Right cardiac atrium (tissue), 1 donor: ENCODE data around the genes DONSON, CRYZL1, SMIM11 and CLIC6.

- PRO-cap: bidirectional peak, plus-strand start at chr21:33588805, minus-strand start at chr21:33588655
These were observed at the start of gene DONSON for GRCh38 chr21:33588503-33589462. Gene DONSON, minus strand, starts transcription at chr21:33588684.

- PRO-cap: no peak
These were observed 612 bp downstream of the CRYZL1 start for GRCh38 chr21:33640882-33641375.

- PRO-cap: bidirectional peak, plus-strand start at chr21:33641990, minus-strand start at chr21:33641741
These were observed at the start of gene CRYZL1 for GRCh38 chr21:33641376-33642076. Gene CRYZL1, minus strand, starts transcription at chr21:33641741.

DNA sequence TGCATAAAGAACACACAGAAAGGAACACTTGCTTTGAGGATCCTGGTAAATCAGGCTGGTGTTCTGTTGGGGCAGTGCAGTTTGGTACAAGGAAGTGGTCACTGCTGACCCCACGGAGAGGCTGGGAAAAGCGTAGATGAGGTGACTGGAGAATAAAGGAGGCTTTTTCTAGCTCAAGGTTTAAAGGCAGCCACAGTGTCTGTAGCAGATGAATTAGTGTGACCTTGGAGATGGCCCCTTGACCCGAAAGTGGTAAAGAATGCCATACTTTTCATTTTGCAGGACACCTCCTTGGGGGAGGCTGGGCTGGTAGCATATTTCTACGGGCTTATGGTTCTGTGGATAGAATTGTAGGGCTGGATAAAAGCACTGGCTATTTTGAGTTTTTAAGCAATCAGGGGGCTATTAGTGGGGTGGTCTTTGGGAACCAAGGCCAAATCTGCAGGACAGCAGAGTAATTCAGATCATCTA is 16.7 kb upstream of the ATP5PO start:
- PRO-cap: no peak

- PRO-cap: no peak
These were observed 52.7 kb upstream of the ATP5PO start for GRCh38 chr21:33968190-33968907.

DNA sequence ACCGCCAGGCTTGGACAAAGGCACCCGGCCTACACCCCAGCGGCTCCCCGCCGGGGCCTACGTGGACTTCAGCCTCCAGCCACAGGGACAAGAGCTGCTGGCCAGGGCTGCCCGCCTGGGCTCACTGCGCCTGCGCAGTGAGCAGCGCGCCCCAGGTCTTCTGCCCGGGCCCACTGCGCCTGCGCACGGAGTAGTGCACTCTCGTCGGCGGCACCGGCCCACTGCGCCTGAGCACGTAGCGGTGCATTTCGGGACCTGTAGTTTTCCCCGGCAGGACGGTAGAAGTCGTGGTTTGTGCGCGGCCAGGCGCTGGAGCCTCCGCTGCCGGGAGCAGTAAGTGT is at the start of gene SMIM11:
Gene SMIM11, plus strand, starts transcription at position 273 of the 341 bp plus-strand sequence.
- PRO-cap: no peak

- PRO-cap: no peak
These were observed 8.9 kb upstream of the KCNE1 start for GRCh38 chr21:34520687-34521462.

- PRO-cap: no peak
These were observed 13.0 kb upstream of the KCNE1 start for GRCh38 chr21:34524613-34525782.

- PRO-cap: no peak
These were observed 34.5 kb upstream of the KCNE1 start for GRCh38 chr21:34546518-34546816.

DNA sequence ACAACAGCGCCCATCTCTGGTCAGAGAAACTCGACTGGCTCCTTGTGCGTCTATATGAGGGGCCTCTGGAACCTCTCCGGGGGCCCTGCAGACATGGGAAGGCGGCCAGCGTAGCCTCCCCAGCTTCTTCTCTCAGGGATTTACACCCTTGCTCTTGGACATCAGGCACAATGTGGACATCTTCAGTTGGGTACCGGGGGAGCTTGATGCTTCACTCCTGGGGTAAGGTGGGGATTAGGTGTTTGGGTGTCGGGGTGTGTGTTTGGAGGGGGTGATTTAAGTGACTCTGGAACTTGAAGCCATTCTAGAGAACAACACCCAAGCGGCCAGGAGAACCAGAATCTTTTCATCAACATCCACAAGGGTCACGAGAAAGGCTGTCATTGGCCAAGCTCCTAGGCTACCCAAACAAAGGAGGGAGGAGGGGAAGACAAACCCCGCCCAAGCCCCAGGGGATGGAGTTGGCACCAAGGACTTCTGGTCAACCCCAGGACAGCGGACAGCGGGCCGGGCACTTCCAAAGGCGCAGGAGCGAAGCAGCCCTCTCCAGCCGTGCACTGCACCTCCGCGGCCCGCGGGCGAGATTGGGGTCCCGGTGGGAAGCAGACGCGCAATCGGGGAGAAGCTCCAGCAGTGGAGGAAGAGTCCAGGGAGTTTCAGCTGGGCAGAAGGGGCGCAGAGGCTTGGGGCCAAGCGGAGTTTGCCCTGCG is at the start of gene CLIC6:
Gene CLIC6, plus strand, starts transcription at position 484 of the 710 bp plus-strand sequence.
- PRO-cap: no peak

GRCh38 chr21:34698528-34699092 is 29.8 kb downstream of the CLIC6 start:
- PRO-cap: no peak

GRCh38 chr21:34794457-34794788 is 125.6 kb downstream of the CLIC6 start:
- PRO-cap: no peak

- PRO-cap: no peak
These were observed 127.5 kb downstream of the CLIC6 start for GRCh38 chr21:34796286-34796778.

DNA sequence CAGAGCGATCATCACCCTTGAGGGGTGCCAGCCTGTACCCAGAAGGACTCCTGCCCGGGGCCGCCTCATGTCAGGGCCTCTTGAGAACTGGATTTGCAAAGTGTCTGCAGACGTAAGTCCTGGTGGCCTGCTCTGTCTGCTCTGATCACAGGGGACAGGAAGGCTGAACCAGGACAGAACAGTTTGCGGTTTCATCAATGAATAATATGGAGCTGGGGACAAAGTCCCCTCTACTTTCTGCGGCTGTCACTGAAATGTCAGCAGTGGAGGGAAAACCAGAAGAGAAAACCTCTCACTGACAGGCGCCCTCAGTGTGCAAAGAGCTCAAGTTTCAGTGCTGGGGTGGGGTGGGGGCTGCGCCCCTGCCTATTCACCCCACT is 149.0 kb downstream of the CLIC6 start:
- PRO-cap: no peak

GRCh38 chr21:34819569-34820375 is 151.0 kb downstream of the CLIC6 start:
- PRO-cap: no peak

DNA sequence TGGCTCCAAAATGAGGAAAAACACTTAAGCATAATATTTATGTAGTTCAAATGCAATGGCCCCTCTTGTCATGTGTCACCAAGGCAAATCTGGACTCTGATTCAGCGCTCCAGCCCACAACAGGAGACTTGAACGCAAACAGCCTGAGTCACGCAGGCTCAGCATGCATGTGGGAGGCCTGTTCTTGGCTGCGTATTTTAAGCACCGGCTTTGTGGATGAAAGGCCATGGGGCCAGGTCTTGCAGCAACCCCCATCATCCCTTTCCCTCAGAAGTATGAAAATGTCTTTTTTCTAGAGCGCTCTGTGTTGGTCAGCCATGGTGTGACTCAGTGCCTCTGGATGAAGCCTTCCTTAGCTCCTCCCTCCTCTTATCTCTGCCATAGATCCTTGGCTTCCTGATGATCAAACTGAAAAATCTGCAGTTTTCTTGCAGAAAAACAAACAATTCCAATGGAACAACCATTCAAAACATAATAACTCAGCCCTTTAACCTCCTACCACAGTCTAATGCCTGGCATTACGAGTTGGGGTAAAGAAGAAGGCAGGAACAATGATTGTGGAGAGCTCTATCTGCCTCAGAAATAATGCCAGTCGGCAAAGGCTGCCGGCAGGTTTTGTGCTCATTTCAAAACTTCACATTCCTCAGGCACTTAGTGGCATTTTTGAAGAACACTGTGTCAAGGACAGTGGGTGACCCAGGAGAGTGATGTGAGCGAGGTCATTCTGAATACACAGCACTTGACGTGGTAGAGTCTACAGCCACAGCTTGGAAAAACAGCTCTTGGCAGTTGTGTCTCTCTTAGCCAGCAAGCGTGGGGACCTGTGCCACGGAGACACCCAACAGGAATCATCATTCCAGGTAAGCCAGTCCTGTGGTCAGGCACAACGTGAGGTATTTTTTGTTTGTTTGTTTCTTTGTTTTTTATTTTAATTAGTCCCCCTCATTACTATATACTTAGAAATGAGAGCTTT is 167.6 kb downstream of the CLIC6 start:
- PRO-cap: no peak

- PRO-cap: no peak
These were observed 189.4 kb downstream of the CLIC6 start for GRCh38 chr21:34857840-34858892.

DNA sequence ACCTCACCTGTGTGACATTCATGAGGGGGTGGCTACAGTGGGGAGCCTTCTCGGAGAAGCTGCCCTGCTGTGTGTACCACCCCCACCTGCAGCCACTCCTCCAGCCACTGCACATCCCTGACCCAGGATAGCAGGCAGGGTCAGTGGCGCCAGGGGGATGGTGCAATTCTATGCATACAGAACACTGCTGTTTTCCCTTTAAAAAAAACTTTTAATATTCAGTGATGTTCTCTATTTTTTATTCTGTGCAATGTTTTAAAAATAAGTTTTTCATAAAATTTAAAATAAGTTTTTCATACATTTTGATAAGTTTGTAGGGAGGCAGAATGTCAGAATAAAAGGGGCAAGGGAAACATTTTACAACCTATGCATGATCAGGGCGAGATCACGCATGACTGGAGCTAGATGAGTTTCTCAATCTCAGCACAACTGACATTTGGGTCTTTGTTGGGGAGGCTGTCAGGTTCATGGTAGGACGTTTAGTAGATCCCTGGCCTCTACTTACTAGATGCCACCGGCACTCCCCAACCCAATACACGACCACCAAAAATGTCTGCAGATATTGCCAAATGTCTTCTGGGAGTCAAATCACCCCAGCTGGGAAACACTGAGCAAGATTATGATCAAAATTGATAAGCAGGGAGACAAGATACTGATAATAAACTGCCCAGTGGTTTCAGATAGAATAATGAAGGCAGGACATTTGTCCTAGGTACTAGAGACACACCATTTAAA is 176.6 kb downstream of the RUNX1 start:
- PRO-cap: no peak

DNA sequence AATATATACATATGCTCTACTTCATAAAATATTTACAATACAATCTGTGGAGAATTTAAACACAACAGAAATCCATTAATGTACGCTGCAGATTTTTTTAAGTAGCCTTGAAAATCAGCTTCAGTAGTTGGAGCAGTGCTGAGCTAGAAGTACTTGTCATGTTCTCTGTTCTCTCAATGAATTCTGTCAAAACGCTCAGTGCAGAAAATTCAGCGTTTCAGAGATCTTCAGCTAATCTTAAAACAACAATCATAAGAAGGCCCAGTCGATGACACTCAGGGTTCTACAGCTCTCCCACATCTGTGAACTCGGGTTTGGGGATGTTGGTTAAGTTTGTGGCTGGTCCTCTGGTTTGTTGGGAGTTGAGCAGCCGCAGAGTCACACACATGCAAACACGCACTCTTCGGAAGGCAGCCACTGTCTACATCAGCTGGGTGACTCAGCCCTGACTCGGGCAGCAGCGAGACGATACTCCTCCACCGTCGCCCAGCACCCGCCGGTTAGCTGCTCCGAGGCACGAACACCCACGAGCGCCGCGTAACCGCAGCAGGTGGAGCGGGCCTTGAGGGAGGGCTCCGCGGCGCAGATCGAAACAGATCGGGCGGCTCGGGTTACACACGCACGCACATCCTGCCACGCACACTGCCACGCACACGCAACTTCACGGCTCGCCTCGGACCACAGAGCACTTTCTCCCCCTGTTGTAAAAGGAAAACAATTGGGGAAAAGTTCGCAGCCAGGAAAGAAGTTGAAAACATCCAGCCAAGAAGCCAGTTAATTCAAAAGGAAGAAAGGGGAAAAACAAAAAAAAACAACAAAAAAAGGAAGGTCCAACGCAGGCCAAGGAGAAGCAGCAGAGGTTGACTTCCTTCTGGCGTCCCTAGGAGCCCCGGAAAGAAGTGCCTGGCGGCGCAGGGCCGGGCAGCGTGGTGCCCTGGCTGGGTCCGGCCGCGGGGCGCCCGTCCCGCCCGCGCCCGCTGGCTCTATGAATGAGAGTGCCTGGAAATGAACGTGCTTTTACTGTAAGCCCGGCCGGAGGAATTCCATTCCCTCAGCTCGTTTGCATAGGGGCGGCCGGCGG is 161.1 kb downstream of the RUNX1 start:
- PRO-cap: bidirectional peak, plus-strand start outside the sequence, minus-strand start at position 991 of the sequence

DNA sequence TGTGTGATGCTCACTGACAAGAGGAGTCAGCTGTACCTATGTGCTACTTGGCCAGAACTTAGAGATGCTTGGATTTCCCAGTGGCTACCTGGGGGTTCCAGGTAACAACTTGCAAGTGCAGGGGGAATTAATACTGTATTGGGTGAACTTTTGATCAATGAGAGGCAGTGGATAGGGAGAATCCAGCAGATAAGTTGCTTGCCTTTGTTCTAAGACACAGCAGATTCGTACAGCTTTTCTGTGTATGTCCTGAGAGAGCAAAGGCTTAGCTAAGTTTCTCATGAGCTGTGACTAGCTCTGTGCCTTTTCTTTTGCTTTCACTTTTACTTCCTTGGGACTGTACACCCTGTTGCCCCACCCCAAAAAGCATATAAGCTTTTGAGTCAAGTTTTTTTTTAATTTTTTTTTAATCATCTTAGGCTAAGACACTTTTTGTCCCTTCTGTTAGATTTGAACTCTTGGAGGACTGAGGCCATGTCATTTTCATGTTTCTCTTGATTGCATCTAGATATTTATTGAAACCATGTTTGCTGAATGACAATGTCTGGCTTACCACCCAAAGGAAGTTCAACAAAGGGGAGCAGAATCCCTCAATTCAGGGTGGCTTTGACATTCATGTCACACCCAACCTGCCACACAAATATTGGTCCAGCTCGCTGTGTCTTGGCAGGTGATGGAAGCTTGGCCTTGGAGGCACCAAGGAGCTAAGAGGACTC is 115.1 kb downstream of the RUNX1 start:
- PRO-cap: no peak